CD14-positive monocyte (primary cell): Measurements from ENCODE around the genes SINHCAF and KIF21A.

DNA sequence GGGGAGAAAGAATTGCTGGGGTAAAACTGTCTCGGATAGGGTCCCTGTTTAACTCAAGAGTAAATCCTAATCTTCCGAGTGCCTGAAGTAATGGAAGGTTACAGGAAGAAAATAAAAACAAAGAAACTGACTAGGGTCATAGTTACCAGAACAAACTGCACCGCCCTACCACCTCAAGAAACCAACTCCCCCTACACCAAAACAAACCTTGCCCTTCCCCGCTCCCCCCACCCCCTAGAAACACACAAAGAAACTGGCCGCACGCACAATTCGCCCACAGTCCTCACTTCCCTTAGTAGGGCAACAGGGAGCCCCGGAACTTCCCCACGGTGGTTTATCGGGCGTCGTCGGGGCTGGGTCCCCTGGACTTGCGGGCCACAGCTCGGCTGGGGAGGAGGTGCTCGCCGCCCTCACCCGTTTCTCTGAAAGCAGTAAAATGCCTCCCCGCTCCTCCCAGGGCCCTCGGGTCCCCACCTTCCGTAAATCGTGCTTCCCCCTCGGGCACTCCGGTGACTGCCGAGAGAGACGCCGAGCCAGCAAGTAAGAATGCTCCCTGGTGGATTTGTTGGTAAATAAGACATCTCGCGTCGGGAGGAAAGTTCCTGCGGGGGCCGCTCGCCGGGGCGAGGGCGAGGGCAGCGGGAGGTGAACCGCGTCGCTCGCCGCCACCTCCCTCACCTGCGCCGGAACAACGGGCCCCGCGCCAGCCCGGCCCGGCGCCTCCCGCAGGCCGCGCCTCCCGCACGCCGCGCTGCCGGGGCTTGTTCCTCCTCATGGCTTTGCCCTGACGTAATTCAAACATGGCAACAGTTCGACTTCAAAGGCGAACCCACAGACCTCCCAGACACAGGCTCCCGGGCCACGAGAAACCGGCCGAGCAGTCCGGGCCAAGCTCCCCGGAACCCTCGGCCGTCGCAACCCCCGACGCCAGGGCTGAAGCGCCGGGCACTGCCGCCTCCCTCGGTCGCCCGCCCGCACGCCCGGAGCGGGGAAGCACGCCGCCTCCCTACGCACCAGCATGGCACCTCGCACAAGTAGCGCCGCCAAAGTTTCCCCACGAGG, 2.1 kb downstream of the SINHCAF start:
- CAGE, long polyA plus RNA: no peak

DNA sequence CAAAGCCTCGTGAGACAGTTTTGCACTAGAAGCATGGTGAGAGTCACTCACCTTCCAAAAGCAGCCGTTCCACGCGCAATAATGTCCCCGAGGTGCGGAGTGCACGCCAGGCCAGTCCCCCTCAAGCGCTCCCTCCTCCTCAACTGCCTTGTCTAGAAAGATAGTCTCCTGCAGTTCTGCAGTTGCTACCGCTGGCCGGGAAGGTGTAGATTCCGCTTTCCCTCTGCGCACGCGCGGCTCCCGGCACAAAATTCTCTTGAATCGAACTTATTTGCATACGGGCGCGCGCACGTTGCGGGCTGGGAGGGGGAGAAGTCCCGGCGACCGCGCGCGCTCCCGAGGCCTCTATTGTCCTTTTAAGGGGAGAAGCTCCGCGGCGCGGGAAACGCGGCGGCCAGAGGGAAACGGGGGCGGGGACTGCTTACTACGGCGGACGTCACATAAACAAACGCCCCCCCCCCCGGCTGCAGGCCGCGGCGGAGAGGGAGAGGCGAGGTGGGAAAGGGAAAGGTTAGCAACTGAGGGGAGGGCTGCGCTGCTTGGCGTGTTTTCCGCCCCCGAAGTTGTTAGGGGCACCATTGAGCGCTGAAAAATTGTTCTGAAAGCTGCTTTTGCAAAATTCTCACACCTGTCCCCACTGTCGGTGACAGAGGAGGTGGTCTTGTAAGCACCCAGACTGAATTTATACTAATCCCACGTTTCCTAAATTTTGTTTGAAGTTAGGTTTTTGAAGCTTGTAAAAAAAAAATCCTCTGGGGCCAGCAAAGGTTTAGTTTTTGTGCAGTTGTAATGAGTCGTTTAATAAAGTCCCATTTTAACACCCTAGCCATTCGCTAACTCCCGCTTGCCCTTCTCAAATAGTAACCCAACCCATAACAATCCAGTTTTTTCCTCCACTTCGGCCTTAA, at the start of gene SINHCAF:
SINHCAF (minus strand) TSS at position 178 of the 908 bp plus-strand sequence.
- CAGE, long polyA plus RNA: no peak

DNA sequence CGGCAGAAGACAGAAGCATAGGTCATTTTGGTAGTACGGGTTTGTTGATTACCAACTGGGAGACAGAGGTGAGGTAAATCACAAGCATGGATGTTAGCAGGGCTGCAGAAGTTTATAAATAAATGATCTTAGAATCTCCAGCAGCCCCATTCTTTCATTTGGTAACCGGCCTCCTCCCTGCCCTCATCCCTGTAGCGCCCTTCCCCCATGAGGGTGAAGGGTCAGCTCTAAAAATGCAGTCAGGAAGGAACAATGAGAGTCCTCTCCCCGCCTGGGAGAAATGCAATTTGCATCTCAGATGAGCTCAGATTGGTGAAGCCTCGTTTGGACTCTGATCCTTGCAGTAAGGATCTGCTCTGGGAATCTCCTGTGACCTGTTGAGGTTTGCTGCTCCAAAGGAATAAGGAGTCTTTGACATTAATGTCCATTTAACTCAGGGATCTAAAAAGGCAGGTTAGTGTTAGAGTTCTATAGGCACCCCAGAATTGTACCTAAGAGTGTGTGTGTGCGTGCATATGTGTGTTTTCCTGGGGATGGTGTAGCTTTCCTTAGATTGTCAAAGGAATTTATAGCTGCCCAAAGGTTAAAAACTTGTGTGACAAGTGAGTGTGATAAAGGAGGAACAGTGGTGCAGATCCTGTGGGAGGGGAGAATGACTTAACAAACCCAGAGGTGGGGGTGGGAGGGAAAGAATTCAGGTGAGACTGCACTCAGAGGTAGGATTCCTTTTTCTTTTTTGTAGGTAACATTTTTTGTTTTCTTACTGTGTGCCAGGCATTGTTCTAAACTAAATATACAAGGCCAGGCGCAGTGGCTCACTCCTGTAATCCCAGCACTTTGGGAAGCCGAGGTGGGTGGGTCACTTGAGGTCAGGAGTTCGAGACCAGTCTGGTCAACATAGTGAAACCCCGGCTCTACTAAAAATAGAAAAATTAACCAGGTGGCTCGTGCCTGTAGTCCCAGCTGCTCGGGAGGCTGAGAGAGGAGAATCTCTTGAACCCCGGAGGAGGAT, 45.1 kb upstream of the SINHCAF start:
- CAGE, long polyA plus RNA: no peak

DNA sequence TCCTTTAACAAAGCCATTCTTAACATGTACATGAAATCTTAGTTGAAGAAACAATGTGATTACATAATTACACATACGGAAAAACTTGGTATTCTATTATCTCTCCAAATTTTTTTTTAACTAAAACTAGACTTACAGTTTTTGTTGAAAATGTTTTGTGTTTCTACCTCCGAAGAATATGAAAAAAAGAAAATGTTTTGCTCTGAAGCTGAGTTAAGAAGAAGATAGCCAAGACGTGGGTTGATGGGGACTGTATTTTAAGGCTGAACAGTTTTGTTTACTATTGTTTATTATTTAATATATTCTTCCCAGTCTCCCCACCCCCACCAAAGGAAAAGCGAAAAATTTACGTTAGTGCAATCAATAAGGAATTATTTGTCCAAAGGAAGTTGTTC, 1.7 kb downstream of the DENND5B start:
- CAGE, long polyA plus RNA: no peak

DNA sequence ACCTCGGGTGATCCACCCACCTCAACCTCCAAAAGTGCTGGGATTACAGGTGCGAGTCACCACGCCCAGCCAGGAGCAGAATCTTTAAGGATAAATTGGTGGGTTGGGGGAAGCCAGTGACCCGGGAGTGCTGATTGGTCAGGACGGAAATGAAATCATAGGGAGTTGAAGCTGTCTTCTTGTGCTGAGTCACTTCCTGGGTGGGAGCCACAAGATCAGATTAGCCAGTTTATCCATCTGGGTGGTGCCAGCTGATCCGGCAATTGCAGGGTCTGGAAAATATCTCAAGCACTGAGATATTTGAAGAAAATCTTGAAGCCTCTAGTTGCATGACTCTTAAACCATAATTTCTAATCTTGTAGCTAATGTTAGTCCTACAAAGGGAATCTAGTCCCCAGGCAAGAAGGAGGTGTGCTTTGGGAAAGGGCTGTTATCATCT, 4.9 kb upstream of the AMN1 start:
- CAGE, long polyA plus RNA: no peak

DNA sequence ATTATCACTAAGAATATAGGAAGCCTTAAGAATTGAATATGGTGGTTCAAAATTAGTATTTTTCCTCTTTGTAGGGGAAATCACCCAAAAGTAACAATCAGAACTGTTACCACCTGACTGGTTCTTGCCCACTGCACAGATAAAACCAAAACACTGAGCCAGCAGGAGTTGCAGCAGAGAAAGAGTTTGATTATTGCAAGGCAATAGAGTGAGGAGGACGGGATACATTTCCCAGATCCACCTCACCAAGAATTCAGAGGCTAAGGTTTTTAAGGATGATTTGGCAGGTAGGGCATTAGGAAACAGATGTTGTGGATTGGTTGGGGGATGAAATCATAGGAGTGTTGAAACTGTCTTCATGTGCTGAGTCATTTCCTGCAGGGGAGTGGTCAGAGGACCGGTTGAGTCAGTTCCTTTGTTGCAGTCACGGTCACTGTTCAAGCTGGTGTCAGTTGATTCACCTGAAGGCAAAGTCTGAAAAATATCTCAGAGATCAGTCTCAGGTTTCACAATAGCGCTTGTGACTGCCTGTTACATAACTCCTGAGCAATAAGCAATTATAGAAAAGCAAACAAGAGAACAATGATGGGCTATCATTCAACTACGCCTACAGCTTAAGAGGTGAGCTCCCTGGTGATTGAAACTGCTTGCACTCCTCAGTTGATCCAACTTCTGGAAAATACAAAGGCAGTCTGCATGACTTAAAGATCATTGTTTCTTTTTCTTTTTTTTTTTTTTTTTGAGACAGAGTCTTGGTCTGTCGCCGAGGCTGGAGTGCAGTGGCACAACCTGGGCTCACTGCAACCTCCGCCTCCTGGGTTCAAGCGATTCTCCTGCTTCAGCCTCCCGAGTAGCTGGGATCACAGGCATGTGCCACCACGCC, 20.4 kb upstream of the AMN1 start:
- CAGE, long polyA plus RNA: no peak

- CAGE, long polyA plus RNA: no peak
Measured at GRCh38 chr12:31804829-31805120, 12.7 kb upstream of the H3-5 start.

GRCh38 chr12:31860284-31860820, 68.3 kb upstream of the H3-5 start:
- CAGE, long polyA plus RNA: no peak

DNA sequence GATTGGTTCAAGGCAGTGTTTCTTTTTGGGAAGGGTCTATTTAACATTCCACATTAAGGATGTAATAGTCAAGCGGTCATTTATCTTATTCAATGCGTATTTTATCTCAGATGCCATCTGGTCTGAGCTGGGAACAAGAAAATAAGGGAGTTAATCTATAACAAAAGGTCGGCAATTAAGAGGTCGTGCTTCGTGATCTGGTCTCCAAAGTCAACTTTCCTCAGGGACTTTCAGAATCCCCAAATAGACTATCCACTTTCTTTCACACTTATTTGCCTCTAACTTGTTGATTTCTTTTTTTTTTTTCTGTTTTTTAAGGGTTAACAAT, 573 bp upstream of the RESF1 start:
- CAGE, long polyA plus RNA: no peak

GRCh38 chr12:32273609-32274212, 125.6 kb upstream of the FGD4 start:
- CAGE, long polyA plus RNA: no peak

DNA sequence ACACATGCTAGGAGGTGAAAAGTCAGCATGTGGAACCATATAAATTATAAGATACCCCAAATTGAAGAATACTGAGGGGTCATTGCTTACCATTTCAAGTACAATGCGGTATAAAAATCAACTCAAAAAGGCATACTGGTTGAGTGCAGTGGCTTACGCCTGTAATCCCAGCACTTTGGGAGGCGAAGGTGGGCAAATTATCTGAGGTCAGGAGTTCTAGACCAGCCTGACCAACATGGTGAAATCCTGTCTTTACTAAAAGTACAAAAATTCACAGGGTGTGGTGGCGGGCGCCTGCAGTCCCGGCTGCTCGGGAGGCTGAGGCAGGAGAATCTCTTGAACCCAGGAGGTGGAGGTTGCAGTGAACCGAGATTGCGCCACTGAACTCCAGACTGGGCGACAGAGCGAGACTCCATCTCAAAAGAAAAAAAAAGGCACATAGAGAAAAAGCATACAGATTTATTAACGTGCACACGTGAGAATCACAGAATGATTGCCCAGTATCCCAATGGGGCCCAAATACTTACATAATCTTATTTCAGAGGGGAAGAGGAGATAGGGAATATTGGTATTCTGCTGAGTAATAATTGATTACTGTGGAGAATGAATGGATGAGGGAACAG, 12.3 kb downstream of the FGD4 start:
- CAGE, long polyA plus RNA: no peak

DNA sequence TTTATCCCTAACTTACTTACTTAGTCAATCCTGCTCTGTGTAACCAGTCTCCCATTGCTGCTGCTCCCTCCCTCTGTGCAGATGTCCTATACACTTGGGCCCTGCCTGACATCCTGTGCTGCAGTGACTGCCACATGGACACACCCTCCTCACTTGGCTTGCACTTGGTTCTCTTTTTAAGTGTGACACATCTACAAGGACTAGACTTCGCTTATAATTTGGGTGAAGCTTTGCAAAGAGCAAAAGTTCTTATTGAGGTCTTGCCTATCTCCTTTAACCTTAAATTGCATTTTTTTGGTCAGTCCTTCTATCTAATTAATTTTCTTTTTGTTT, 51.5 kb downstream of the FGD4 start:
- CAGE, long polyA plus RNA: no peak

DNA sequence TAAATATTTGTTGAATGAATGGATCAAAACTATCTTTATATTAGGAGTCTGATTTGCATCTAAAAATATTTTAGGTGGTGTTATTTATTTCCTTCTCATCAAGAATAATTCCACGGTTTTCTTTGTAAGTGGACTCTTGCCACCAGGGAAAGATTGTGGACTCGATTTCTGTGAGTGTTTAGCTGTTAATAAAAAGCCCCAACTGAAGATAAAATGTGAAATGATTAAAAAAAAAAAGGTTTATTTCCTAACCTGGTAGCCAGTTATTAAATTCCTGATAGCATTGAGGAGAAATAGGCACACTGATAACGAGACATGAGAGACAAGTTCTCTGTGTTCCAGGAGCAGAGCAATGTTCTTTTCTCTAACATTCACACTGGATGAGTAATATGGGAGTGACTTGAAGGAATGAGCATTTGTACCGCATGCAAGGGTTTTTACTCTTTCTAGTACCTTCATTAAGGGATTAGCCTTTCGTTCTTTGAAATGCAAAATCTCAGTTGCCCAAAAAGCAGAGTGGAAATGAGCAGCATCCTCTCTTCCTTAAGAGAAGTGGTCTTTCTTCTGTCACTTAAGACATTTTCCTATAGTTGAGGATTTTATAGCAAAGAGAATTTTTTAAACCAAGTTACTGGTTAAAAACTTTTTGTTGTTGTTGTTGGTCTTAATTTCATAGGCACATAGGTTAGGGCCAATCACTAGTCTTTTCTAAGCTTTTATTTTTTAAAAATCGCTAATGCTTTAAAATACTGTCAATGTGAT, 54.7 kb downstream of the FGD4 start:
- CAGE, long polyA plus RNA: no peak

GRCh38 chr12:32588089-32588698, 90.9 kb upstream of the DNM1L start:
- CAGE, long polyA plus RNA: no peak

DNA sequence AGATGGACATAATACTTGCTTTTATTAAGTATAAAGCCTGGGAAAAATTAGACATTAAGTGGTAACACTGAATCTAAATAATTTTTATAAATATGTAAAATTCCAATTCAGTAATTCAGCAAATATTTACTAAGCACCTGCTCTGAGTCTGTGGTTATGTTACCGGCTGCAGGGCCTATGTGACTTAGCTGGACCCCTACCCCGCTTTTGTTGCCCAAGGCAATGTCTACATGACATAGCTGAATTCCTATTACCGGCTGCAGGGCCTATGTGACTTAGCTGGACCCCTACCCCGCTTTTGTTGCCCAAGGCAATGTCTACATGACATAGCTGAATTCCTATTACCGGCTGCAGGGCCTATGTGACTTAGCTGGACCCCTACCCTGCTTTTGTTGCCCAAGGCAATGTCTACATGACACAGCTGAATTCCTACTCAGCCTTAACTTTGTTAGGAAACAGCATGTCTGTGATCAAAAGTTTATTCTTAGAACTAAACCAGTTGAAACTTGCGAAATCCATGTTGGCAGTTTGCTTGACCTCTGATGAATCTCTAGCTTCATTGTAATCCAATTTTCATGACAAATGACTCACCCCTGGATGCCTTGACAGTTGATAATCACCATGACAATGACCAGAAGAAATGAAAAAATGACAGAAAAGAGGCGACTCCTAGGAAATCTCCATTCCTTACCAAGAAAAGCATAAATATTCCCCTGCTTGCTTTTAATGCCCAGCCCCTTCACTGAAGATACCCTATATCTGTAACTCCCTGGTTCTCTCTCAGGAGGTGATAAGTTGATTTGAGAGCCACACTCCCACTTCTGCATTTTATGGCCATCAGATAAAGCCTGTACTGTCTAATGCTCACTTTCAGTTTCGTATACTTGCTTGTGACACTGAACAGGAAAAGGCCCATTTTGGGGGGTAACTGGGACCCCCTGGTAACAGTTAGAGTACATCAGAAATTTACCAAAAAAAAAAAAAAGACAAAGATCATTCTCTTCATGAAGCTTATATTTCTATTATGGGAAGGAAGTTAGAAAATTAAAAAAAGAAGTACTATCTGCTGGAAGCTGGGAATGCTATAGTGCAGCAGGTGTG, 148.4 kb upstream of the SYT10 start:
- CAGE, long polyA plus RNA: no peak

DNA sequence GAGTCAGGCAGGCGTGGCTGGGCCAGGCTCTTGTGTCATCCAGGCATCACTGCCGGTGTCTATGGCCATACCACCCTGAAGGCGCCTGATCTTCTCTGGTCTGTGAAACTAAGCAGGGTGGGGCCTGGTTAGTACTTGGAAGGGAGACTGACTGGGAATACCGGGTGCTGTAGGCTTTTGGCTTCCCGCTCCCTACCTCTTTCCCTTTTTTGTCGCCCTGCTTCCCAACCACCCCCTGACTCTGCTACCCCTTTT, 183.3 kb downstream of the ALG10 start:
- CAGE, long polyA plus RNA: no peak

- CAGE, long polyA plus RNA: no peak
Measured at GRCh38 chr12:34347164-34347872, 325.0 kb downstream of the ALG10 start.

- CAGE, long polyA plus RNA: no peak
Measured at GRCh38 chr12:38123939-38124242, 192.7 kb upstream of the ALG10B start.

DNA sequence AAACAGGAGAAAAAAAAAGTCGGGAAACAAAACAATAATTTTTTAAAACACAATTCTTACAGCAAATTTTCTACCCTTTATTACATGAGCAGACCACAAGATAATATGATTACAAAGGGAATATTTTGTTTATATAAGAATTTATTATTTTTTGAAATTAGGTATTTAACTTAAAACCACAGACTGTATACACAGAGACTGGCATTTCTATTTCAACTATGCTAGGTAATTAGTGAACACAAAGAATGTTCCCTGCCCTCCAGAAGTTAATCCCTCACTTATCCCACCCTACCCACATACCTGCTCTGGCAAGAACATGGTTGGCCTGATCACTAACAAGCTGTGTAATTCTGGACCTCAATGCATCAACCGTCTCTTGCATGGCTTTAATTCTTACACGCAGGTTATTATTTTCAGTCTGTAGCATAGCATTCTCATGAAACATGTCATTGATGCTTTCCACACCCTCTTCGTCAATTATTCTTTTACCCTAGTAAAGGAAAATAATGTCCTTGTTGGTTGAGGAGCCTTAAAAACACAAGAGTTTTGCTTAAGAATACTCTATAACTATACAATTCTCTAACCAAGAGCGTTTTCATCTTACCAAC, 85.9 kb downstream of the KIF21A start:
- CAGE, long polyA plus RNA: no peak

DNA sequence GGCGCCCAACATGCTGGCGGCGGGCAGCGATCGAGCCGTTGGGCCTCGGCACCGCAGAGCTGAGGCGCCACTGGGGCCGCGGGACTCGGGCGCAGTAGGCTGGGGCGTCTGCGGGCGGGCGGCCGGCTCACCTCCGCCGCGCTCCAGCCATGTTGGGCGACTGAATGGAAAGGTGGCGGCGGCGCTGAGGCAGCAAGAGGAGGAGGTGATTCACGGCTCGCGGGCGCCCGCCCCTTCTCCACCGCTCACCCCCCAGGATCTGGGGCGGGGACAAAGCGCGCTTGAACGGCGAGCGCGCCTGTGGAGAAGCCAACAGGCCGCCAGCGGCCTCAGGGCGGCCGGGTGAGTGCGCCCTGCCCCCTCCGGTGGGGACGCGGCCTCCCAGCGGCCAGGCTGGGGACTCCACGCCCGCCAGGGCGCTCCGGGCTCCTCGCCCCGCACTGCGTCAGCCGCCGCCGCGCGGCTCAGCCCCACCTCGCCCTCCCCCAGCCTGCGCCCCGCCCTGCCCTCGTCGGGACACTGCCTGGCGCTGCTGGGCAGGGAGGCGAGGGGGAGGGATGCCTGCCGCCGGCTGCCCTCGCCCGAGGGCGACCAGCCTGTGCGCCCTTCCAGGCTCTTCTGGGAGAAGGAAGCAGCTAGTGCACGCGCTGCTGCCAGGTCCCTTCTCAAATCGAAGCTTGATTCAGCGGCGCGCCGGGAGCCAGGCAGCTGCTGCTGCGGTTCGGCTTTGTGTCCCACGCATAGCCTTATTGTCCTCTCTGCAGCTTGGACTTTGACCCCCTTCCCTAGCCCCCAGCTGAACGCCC, at the start of gene KIF21A:
KIF21A (minus strand) TSS at position 162 of the 806 bp plus-strand sequence.
- CAGE, long polyA plus RNA: no peak